Hematopoietic multipotent progenitor cell (in vitro differentiated cells): ENCODE results near the gene UBA5.

DNA sequence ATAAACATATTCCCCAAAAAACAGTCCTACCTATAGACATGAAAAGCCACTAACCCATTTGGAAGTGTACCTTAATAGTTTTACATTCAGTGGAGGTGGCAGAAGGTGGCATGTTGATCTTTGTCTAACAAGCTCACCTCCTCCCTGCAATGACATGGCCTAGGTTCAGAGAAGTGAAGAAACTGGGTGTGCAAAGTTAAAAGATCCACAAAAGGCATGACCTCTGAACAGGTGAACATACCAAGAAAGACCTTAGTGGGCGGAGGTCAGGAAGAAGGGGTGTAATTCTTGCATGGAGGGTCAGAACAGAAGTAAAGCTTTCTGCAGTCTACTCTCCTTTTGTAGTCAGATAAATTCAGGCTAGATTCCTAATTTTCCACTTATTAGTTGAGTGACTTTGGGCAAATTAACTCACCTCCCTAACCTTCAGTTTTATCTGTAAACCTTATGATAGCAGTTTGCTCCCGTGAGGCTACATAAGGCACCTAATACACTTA lies 767 bp downstream of the MRPL3 start:
- CAGE, long polyA plus RNA = no peak

DNA sequence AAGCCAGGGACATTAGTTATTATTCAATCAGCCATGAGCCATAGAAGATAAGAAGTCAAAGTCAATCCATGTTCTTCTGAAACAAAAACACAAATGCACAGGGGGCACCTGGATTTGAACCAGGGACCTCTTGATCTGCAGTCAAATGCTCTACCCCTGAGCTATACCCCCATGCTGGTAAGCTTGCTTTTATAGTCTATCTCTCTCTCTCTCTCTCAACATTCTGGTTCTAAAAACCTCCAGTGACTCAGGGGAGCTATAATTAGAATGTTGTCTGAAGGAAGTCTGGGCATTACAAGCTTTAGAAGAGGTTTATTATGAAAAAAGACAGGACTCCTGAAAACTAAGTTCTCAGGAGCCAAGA lies 85.5 kb upstream of the ACP3 start:
- CAGE, long polyA plus RNA = no peak

- CAGE, long polyA plus RNA = no peak
Observed at GRCh38 chr3:132659634-132659722, 131 bp downstream of the ACAD11 start.

GRCh38 chr3:132660147-132661004 lies at the start of gene UBA5:
UBA5 (plus strand) TSS chr3:132660329.
- CAGE, long polyA plus RNA = start-site peak on the plus strand at chr3:132660329-132660408, 1,651 reads

GRCh38 chr3:133536667-133537067 lies 36.8 kb upstream of the CDV3 start:
- CAGE, long polyA plus RNA = no peak

- CAGE, long polyA plus RNA = no peak
Observed at GRCh38 chr3:133572275-133572950, 1.1 kb upstream of the CDV3 start.

GRCh38 chr3:133576268-133576732 lies 2.8 kb downstream of the CDV3 start:
- CAGE, long polyA plus RNA = no peak

- CAGE, long polyA plus RNA = no peak
Observed at GRCh38 chr3:133587579-133588663, 14.4 kb downstream of the CDV3 start.

DNA sequence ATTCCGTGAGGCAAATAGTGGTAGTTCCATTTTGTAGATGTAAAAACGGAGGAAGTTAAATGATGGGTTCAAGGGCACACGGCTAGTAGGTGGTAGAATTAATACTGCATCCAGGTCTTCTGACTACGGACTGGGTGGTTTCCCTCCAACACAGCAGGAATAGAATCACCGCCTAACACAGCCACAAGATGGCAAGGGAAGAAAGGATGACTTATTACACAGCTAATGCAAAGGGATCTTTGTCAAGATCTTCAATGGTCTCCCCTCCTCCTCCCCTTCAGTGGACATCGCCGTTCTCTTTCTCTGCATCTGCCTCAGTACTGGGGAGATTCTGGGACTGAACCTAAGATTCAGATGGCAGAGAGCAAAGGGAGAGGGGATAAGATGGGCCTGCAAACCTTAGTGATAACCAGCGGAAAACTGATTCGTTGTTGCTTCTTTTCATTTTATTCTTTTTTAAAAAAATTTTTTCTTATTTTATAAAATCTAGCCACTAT lies 592 bp upstream of the TOPBP1 start:
- CAGE, long polyA plus RNA = no peak

GRCh38 chr3:133663834-133664168 lies 2.1 kb upstream of the TOPBP1 start:
- CAGE, long polyA plus RNA = no peak

- CAGE, long polyA plus RNA = no peak
Observed at GRCh38 chr3:133732324-133732566, 13.9 kb upstream of the TF start.

- CAGE, long polyA plus RNA = no peak
Observed at GRCh38 chr3:134028382-134029197, 1.1 kb downstream of the SLCO2A1 start.

DNA sequence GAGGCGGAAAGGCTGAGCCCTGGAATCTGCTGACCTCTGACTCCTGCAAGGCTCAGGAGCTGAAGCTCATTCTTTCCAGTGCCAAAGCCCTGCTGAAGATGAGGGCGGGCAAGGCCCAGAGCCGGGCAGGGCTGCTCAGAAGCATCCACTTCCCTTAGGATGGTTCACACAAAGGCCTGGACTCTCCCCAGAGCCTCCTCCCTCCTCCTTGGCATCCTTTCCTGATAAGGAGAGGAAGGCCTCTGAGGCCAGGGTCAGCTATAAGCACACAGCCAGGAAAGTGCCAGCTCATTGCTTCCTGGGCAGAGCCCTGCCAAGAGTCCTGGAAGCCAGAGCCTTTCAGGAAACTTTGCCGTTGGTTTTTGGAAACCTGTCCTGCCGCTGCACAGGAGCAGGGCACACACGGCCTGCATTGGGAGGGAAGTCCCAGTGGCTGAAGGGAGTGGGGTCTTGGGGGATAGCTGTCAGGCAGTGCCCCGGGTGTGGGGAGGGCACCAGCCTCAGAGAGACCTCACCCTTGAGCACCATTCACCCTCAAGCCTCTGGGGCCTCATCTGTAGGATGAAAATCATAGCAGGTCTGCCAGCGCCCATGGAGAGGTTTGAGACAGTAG lies 37.3 kb upstream of the SLCO2A1 start:
- CAGE, long polyA plus RNA = no peak

- CAGE, long polyA plus RNA = no peak
Observed at GRCh38 chr3:134069530-134070169, 39.9 kb upstream of the SLCO2A1 start.

DNA sequence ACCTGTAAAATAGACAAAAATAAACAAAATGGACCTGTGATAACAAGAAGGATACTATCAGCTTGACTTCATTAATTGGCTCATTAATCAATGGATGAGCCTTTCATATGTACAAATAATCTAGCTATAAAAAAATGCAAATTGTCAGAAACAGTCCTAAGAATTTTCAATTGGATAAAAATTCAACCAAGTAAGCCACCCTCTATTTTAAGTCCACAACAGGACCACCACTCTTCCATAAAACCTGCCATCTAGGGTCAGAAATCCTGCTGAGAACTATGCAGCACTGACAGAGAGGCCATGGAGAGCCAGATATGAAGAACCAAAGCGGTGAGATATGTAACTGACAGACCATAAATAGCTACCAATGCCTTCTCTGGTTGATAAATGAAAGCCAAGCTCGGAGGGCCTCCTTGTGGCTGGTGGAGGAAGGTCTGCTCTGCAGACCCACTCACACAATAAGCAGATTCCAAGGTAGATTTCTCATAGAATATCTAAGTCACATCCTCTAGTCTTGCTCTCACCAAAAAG lies 39.0 kb downstream of the RYK start:
- CAGE, long polyA plus RNA = no peak

DNA sequence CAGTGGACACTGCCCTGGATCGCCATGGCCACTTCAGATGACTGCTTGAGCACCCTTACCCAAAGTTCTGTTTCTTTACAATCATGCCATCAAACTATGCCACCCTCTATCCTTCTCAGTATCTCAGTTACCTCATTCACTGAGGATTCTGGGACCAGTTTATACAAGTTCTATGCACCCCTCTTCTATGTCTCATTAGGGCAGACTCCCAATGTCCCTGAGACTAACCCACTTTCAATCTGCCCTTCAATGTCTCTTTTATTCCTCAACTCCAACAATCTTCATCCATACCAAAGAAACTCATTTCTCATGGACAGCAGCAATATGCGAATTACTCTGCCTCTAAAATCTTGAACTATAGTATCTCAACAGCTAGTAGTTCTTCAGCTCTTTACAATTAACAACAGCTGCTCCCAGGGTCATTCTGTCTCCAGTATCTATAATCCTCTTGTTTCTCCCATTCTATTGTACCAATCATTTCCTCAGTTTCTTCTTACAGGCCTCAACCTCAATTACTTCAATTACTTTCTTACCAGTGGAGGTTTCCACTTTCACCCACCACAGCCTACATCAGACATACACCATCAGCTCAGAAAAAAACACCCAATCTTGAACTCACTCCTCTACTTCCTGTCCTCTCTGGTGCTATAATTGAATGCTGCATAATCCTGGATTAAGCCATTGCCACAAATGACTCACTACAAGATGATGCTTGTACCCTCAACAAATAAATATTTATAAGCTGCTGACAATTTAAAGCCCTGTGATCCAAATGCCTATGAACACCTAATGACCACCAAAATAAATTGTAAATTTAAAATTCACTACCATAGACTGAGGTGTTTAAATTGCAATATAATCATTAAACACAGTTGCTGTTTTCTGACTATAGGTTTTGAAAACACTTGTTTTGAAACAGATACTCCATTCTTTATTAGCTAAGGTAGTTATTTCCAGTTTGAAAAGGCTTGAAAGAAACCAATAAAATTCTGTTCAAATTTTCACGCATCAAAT lies 18.6 kb downstream of the RYK start:
- CAGE, long polyA plus RNA = no peak

- CAGE, long polyA plus RNA = no peak
Observed at GRCh38 chr3:134308482-134308984, 57.9 kb upstream of the RYK start.

DNA sequence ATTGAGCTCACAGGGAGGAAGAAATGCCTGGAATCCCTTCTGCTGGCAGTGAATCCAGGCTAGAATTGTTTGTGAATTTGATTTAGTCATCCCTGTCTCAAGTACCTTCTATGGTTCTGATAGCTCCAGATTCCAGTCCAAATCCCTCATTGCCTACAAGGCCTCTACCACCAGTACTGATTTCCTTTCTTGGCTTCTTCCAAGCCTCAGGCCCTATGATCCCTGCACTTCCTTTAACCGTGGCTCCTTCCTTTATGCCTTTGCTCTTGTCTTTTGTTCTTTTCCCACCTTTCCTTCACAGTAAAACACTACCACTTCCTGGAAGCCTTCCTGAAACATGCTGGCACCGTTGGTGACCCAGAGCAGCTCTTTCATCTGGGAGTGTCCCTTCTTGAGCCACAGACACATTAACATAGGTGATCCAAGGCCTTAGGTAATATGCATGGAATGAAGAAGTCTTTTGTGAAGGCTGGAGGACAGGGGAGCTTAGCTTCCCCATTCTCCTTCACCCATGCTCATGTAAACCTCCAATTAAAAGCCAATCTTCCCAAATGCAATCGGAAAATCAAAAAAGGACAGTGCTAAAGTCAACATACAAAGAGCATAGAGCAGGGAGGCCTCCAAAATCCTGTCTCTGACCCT lies 39.4 kb downstream of the AMOTL2 start:
- CAGE, long polyA plus RNA = no peak

- CAGE, long polyA plus RNA = no peak
Observed at GRCh38 chr3:134354907-134355369, 19.3 kb downstream of the AMOTL2 start.

DNA sequence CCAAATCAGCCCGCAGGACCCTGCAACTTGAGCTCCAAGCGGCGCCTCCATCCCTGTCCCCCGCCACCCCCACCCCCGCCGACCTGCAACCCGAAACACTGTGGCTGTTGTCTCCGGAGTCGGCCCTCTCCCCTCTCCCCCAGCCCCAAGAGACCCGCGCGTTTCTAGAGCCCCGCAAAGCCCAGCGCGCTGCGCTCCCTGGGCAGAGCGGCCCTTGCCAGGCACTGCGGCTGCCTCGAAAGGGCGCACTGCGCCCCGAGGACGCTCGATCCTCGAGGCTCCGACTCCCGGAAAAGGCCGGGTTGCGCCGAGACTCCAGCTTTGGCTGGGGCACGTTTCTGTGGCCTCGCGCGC lies 311 bp downstream of the AMOTL2 start:
- CAGE, long polyA plus RNA = no peak